ENCODE data around the genes PGAP2, TRIM21, OR51S1, OR51A4, OR51V1, HBG1, TRIM34, OR52E8 and C11orf42.

- PRO-cap, result unidirectional peak, minus-strand start at chr11:3808488
Observed at GRCh38 chr11:3807831-3808935, at the start of gene PGAP2. PGAP2 (plus strand) TSS chr11:3808560.

DNA sequence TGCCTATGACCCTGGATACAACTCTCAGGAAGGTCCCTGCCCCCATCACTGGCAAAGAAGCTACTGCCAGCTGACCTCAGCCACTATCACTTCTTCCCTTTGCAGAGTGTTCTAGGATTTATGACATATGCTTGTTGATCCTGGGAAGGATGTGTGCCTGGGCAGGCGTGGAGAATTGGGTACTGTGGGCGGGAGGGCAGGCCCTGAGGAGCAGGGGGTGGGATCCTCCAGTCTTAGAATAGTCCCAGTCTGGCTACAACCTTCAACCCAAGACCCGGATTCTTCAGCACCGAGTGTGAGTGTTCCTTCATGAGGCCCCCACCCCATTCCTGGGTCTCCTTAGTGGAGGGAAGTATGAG lies 7.6 kb downstream of the PGAP2 start:
- PRO-cap, result no peak

- PRO-cap, result bidirectional peak, plus-strand start at chr11:3838016, minus-strand start at chr11:3837877
Observed at GRCh38 chr11:3837489-3838196, 3.1 kb downstream of the RHOG start.

- PRO-cap, result no peak
Observed at GRCh38 chr11:3880565-3881147, 25.2 kb downstream of the STIM1 start.

GRCh38 chr11:3903004-3903893 lies 47.8 kb downstream of the STIM1 start:
- PRO-cap, result no peak

DNA sequence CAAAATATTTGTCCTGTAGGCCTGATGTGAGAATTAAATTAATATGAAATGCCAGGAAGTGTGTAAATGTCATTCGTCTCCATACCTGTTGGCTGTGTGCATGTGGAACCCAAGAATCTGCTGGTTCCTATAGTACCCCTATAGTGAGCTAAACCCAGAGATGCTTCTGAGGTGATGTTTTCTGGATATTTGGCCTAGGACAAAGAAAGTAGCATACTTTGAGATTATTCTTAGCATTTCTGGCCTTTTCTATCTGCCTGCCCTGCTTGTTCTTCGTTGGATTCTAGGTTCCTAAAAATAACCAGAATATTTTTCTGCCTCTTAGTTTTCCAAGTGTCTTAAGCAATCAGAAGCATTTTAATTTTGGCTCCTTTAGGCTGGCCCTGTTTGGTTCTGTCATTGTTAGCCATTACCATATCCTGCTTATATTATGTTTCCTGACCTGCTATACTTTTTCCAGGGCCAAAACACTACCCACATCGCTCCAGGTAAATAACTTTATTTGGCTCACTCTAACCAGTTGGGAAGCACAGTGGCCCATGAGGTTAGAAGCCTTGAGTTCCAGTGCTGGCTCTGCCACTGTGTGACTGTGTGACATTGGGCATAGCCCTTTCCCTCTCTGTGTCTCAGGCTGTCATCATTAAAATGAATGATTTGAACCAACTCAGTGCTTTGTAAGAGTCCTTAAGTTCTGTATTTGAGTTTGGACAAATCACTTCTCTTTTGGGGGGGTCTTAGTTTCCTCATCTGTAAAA lies 91.0 kb downstream of the STIM1 start:
- PRO-cap, result no peak

DNA sequence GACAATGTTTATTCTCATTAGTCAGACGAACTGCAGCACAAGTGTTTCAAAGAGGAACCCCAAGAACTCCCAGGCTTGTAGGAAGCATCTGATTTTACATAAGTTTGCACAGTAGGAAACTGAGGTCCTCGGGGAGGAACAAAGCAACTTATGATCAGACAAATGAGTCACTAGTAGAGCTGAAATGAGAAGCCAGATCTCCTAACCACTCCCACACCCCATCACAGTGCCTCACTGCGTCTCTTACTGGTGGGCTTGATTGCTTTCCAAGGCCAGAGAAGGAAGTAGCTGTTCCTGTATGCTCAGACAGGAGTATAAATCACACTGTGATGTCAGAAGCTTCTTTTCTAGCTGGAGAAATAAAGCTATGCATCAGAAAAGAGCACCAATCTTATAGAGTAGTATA lies 36.5 kb upstream of the RRM1 start:
- PRO-cap, result unidirectional peak, minus-strand start at position 71 of the sequence

DNA sequence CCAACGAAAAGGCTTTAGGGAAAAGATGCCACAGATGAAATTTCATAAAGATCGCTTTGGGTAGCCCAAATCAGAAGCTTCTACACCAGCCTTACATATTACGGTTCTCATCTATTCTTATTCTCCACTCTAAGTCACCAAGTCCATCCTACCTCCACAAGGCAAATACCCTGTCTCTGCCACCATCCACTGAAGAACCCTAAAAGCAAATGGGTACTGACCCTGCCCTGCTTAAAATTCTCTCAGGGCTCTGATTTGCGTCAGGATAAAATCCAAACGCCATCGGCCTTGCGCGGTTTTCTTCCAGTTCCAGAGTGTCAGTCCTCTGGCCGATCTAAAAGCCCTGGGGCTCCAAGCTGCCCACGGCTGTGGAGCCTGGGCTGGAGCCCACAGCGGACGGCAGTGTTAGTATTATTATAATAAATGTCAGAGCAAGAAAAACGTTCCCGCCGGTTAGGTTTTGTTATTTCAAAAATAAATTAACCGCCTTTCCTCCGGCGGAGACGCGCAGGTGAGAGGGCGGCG lies 518 bp upstream of the RRM1 start:
- PRO-cap, result unidirectional peak, plus-strand start at position 306 of the sequence

DNA sequence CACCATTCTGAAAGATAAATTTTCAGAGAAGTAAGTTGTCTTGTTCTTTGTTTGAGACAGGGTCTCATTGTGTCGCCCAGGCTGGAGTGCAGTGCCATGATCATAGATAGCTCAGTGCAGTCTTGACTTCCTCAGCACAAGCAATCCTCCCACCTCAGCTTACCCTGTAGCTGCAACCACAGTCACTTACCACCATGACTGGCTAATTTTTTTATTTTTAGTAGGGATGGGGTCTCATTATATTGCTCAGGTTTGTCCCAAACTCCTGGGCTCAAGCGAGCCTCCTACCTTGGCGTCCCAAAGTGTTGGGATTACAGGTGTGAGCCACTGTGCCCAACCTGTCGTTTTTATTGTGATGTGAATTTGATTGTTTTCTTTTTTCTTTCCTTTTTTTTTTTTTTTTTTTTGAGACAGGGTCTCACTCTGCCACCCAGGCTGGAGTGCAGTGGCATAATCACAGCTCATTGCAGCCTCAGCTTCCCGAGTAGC lies 10.6 kb downstream of the RRM1 start:
- PRO-cap, result unidirectional peak, minus-strand start at position 286 of the sequence

- PRO-cap, result bidirectional peak, plus-strand start at chr11:4393814, minus-strand start at chr11:4393684
Observed at GRCh38 chr11:4393171-4394037, at the start of gene TRIM21. TRIM21 (minus strand) TSS chr11:4393702.

DNA sequence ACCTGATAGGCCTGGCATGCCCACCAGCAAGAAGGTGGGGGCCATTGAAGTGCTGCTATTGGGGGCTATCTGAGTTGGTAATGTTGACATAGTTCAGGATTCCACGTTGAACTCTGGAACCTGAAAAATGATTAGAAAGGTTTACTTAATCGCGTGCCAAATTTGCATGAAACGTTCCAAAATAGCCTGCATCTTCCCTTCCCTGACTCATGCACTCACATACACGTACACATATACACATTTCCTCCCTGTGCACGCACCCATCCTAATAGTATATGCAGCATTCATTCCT lies at the start of gene OR51S1:
TSS of gene OR51S1 (minus strand) at position 90 of the 292 bp plus-strand sequence.
- PRO-cap, result no peak

DNA sequence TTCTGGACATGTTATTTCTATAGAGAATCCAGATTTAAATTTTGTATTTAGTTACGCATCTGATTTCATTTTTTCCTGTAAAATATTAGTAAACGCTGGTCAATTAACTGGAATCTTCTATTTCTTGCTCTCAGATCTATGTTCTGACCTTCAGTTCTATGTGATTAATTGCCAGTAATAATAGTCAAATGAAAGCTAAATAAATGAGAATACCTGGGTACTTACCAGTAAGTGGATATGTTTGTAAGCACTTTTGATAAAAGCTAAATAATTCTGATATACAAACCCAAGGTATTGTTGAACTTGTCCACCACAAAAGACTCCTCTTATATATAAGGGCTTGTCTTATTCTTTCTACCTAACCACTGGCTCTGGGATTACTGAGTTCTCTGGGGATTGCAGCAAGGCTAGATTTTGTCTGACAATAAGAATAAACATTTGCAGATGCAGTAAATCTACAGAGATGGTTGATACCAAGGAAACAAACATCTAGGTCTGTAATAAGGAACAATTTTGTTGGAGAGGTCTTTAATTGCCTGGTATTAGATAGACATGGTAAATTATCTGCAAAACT lies at the start of gene OR51A4:
TSS of gene OR51A4 (minus strand) at position 286 of the 574 bp plus-strand sequence.
- PRO-cap, result no peak

DNA sequence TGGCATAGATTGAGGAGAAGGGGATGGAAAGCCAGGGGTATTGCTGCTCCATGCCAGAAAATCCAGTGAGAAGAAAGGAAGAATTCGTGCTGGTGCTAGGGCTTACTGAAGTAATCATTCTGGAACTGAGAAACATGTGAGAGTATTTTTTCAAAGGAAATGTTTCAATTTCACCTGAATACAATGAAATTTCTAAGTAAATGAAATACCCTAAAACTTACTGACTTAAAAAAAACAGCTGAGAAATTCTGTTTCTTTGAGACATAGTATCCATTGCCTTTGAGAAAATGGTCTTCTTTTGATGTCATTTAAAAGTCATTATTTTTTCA lies at the start of gene OR51V1:
TSS of gene OR51V1 (minus strand) at position 118 of the 329 bp plus-strand sequence.
- PRO-cap, result no peak

DNA sequence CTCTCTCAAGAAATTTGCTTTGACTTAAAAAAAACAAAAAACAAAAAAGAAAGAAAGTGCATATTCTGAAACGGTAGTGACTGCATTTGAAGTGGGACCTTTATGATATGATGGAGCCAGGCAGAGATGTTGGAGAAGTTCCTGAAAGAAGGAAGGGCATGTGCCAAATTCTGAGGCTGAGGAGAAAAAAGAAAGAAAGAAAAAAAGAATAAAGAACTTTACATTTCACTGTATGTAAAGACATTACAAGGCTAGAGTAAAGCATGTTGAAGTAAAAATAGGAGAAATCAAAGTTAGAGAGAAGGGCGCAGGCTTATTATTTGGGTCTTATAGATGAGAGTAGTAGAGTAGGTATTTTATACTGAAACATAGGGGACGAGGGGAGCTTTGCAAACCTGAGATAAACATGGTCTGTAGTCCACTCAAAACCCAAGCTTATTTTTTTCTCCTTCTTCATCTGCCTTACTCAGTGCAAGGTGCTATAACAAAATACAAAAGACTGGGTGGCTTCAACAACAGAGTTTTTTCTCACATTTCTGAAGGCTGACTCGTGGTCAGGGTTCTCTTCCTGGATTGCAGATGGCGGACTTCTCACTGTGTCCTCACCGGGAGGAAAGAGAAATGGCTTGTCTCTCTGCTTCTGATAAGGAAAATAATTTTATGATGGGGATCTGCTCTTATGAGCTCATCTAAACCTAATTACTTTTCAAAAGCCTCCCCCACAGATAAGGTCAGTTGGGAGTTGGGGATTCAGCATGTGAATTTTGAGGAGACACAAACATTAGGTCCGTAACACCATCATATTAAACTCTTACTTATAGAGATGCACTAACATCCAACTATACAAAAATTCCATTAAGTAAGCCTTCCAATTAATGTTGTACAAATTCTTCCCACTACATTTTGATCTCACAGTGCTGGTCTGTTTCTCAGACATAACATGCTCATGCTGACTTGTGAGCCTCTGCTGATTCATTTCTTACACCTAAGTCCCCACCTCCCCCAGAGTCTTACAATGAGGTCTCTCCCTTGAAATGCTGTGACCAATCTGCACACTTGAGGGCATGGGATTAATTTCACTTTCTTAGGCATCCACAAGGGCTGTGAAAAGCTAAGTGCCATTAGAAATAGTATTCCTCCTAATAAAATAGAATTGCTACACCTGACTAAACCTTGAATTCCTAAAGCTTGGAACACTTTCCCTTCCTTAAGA lies 2.5 kb downstream of the HBG1 start:
- PRO-cap, result no peak

- PRO-cap, result no peak
Observed at GRCh38 chr11:5249667-5250154, at the start of gene HBG1. HBG1 (minus strand) TSS chr11:5249857.

GRCh38 chr11:5624580-5625322 lies at the start of gene TRIM34:
TRIM34 (plus strand) TSS chr11:5625001.
- PRO-cap, result bidirectional peak, plus-strand start at chr11:5625021, minus-strand start at chr11:5624896

GRCh38 chr11:5857635-5857885 lies at the start of gene OR52E8:
OR52E8 (minus strand) TSS chr11:5857690.
- PRO-cap, result no peak

- PRO-cap, result no peak
Observed at GRCh38 chr11:6205443-6205655, at the start of gene C11orf42. C11orf42 (plus strand) TSS chr11:6205557.

DNA sequence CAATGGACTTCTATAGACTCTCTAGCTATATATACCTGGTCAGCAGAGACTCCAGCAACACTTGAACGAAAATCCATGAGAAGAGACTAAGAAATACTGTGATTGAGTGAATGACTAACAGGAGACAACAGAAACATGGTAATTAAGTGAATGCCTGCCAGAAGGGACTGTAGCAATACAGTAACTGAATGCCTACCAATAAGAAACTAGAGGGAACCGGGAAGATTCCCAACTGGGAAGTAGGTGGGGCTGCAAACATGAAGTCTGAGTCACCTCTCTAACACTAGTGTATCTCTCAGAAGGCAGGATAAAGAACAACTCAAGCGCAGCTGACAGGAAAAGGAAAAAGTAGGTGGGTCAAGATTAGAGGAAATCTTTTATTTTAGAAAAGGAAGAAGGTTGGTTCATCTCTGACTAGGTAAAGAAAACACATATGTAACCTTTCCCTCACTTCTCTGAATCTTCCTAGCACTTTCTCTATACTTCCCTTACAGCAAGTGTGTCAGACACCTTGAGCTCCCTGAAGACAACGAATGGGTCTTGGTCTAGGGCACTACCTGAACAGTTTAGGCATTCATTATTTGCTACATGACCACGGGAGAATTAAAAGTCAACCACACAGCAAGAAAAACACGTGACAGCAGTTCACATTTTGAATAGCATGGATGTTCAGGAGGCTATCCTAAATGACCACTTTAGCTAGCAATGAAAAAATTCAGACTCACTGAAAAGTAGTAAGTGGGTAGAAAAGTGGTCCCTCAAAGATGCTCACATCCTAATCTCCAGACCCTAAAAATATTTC lies 14.1 kb downstream of the C11orf42 start:
- PRO-cap, result no peak

- PRO-cap, result unidirectional peak, minus-strand start at chr11:6230160
Observed at GRCh38 chr11:6229776-6230435, 4.5 kb downstream of the FHIP1B start.

Data from vermiform appendix (tissue), 1 donor.